ENCODE measurements around a stretch of chr1.

DNA sequence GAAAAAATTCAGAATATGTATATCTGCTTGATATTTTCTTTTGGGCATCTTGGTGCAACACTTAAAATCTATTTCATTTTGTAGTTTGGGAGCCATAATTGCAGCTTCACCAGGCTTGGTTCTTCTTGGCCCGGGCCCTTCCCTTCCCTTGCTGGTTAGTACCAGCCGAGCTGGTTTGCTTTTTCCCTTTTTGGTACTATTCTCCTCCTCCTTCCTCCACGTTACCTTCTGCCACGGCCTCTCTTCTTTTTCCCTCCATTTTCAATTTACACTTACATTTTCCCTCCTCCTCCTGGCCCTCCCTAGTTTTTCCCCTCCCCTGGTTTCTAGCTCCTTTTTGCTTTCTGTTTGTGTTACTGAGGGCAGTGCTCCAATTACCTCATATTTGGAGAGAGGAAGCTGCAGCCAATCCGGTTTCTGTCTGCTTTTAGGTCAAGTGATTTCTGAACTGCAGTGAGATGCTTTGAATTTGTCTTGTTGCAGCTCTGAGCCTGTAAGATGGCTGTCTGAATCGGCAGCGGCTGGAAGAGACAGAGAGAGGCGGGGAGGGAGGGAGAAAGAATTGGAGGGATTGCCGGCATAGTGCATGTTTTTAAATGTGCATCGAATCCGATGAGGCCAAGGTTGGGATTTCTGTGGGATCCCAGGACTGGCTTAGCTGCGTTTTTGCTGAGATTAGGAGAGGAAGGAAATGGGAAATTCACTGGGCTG is 63.7 kb downstream of the MACF1 start:
- RAMPAGE, long total RNA = no peak
- RRBS, 2 experiments = no CpG with 5 or more reads among the region's 12 CpGs
CAGE:
- cytosol, long polyA minus RNA = no peak
- cytosol, long polyA plus RNA = no peak
- long polyA plus RNA = no peak
- nucleolus, long total RNA = no peak
- nucleus, long polyA plus RNA = no peak
- nucleus, long total RNA = no peak

DNA sequence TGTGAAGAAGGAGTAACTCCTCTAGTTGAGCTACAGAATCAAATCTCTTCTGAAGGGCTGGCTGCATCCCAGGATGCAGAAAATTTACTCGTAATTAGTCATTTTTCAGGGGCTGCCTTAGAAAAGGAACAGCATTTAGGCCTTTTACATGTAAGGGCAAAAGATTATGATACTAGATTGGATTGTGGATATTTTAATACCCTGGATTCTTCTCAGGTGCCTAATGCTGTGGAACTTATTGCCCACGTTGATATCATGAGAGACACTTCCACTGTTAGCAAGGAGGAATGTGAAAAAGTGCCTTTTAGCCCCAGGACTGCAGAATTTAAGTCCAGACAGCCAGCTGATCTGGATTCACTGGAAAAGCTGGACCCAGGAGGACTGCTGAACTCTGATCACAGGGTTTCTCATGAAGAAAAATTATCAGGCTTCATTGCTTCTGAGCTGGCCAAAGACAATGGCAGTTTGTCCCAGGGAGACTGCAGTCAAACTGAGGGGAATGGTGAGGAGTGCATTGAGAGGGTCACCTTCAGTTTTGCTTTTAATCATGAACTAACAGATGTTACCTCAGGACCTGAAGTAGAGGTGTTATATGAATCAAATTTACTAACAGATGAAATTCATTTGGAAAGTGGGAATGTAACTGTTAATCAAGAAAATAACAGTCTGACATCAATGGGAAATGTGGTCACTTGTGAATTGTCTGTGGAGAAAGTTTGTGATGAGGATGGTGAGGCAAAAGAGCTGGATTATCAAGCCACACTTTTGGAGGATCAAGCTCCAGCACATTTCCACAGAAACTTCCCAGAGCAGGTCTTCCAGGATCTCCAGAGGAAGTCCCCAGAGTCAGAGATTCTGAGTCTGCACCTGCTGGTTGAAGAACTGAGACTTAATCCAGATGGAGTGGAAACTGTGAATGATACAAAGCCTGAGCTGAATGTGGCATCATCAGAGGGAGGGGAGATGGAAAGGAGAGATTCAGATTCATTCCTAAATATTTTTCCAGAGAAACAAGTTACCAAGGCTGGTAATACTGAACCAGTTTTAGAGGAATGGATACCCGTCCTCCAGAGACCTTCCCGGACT is 79.4 kb upstream of the BMP8A start:
- RAMPAGE, long total RNA = no peak
- RRBS, 2 experiments = no CpG with 5 or more reads among the region's 4 CpGs
CAGE:
- cytosol, long polyA minus RNA = no peak
- cytosol, long polyA plus RNA = no peak
- long polyA plus RNA = no peak
- nucleolus, long total RNA = no peak
- nucleus, long polyA plus RNA = no peak
- nucleus, long total RNA = no peak

GRCh38 chr1:39432226-39432855 is 59.1 kb upstream of the BMP8A start:
- RAMPAGE, long total RNA = no peak
- RRBS, 2 experiments = no CpG with 5 or more reads among the region's 5 CpGs
CAGE:
- cytosol, long polyA minus RNA = no peak
- cytosol, long polyA plus RNA = no peak
- long polyA plus RNA = no peak
- nucleolus, long total RNA = no peak
- nucleus, long polyA plus RNA = no peak
- nucleus, long total RNA = no peak

DNA sequence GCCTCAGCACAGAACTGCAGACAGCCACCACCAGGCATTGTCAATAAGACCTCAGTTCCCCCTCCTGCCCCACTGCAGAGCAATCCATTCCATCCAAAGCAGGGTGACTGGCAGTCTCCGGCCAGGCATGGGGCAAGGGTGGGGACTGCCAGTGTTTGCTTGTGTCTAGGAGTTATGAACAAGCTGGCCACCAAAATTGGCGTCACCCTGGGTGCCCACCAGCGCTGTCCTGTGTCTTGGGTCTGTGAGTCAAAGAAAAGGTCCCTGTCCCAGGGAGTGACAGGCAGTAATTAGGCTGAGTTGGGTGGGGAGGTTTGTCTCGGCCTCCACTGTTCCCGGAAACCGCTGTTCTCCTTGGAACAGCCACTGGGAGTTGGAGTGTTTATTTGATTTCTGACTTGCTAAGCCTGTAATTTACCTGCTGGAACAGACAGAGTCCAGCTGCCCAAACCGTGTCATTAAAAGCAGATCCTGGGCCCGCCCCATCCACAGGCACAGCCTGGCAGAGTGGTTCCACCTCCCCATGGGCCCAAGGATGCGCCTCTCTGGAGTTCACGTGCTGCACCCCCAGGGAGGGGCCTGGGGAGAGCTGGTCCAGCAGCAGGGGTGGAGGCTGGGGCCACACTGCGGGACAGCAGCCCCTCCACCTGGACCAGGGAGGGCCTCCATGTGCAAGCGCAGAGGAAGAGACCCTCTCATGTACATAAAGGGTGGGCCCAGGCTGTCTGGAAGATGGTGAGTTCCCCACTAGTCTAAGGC is 35.7 kb downstream of the BMP8A start:
- RAMPAGE, long total RNA = no peak
- RRBS, 2 experiments = no CpG with 5 or more reads among the region's 12 CpGs
CAGE:
- cytosol, long polyA minus RNA = no peak
- cytosol, long polyA plus RNA = no peak
- long polyA plus RNA = no peak
- nucleolus, long total RNA = no peak
- nucleus, long polyA plus RNA = no peak
- nucleus, long total RNA = no peak

DNA sequence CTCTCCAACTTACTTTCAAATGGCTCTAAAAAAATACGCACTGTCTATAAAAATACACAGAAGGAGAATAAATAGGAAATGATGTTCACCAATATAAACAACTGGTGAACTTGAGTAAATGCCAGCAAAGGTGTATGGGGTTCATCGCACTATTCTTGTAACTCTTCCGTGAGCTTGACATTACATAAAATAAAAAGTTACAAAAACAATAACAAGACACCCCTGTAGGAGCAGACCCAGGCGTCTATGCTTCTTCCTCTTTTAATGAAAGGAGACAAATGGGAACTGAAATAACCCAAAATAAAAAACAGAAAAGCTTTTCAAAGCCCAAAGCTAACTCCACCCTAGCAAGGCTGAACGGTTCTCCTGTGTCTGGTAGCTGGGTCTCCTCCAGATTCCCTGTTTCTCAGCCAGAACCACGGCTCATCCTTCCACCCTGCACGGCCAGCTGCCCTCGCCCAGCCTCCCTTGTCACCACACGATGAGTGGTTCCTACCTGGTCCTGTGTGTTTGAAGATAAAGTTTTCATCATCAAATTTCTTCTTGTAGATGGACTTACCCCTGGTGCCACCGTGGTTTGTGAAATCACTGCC is 35.3 kb downstream of the PABPC4 start:
- RAMPAGE, long total RNA = no peak
- RRBS, 2 experiments = no CpG with 5 or more reads among the region's 10 CpGs
CAGE:
- cytosol, long polyA minus RNA = no peak
- cytosol, long polyA plus RNA = no peak
- long polyA plus RNA = no peak
- nucleolus, long total RNA = no peak
- nucleus, long polyA plus RNA = no peak
- nucleus, long total RNA = no peak

DNA sequence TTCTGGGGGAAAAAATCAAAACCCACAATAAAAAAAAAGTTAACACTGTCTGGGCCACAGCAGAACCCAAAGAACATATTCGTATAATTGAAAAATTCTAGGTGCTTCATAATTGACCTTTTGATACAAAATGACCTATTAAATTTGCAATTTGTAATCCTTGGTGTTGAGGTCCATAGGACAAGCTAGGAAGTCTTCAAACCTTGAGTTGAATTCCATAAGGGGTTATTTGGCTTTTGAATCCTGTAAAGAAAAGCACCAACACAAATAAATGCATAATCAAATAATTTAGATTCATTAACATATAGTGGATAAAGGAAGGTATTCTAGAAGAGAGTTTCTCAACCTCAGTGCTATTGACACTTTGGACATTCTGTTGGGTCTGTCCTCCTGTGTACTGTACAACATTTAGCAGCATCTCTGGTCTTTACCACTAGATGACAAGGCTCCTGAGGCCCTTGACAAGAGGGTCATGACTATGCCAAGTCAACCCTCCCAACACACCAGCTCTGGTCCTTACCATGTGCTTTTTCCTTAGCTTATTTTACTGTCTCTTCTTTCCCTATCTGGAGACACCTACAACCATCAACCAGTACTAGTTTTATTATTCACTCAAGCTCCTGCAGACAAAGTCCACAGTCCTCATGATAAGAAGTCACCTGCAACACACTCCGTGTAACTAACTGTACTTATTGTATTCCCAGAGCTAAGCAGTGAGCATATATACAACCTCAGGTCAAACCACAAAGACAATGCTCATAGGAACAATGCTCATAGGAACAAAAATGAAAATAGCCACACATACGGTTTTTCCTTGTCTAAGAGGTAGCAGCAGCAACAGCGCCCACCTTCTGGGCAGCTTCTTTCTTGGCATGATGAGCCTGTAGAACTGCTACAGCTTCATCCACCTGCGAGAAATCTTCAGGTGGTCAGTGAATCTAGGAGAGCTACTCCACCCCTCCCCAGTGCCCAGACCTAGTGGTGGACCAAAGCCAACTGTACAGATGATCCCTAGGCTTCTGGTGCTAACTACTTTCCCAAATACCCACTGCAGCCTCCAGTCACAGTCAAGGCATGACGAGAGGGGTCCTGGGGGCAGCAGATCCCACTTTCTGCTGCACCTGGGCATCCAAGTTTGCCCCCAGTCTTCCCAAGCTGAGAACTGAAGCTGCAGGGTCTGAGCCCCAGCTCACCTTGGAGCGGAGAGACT is 15.3 kb downstream of the PABPC4 start:
- RAMPAGE, long total RNA = no peak
- RRBS, 2 experiments = no CpG with 5 or more reads among the region's 7 CpGs
CAGE:
- cytosol, long polyA minus RNA = no peak
- cytosol, long polyA plus RNA = no peak
- long polyA plus RNA = no peak
- nucleolus, long total RNA = start-site peak on the minus strand centred at position 102 of the sequence, 35 bp wide, 35 reads; start-site peak on the minus strand centred at position 283 of the sequence, 48 bp wide, 32 reads
- nucleus, long polyA plus RNA = no peak
- nucleus, long total RNA = no peak

GRCh38 chr1:39572132-39573079 is 4.2 kb downstream of the PABPC4 start:
- RAMPAGE, long total RNA = no peak
- RRBS, 2 experiments = no CpG with 5 or more reads among the region's 8 CpGs
CAGE:
- cytosol, long polyA minus RNA = no peak
- cytosol, long polyA plus RNA = no peak
- long polyA plus RNA = no peak
- nucleolus, long total RNA = no peak
- nucleus, long polyA plus RNA = no peak
- nucleus, long total RNA = no peak

GRCh38 chr1:39575349-39576173 is 1.0 kb downstream of the PABPC4 start:
- RAMPAGE, long total RNA = no peak
- RRBS, 2 experiments = under 1 to 1% methylated on average over 19 of the region's 66 CpGs
CAGE:
- cytosol, long polyA minus RNA = no peak
- cytosol, long polyA plus RNA = no peak
- long polyA plus RNA = no peak
- nucleolus, long total RNA = no peak
- nucleus, long polyA plus RNA = no peak
- nucleus, long total RNA = no peak

- RAMPAGE, long total RNA = no peak
- RRBS, 2 experiments = no CpG with 5 or more reads among the region's 17 CpGs
CAGE:
- cytosol, long polyA minus RNA = no peak
- cytosol, long polyA plus RNA = no peak
- long polyA plus RNA = no peak
- nucleolus, long total RNA = no peak
- nucleus, long polyA plus RNA = no peak
- nucleus, long total RNA = no peak
These were observed 14.1 kb downstream of the HEYL start for GRCh38 chr1:39625063-39625976.

DNA sequence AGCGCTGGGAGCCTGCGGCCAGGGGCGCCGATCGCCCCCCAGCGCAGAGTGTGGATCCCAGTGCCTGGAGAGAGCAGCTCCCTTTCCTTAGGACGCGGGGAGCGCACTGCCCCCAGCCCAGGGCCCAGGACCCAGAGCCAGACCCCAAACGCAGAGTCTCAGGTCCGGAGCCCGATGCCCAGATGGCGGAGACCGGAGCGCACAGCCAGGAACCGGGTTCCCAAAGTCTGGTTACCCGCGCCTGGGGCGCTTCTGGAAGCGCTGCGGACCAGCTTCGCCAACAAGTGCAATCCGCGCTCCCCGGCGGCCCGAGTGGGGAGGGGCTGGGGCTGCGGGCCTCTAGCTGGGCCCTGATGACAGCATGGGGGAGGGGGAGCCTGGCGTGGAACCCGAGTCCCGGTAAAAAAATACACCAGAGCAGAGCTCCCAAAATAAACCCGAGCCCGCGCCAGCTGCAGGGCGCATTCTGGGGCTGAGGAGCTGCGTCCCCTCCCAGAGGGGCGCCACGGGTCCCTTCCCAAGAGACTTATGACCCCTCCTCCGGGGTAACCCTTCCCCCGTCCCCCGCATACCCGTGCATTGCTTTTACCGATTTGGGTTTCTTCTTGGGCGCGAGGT is 483 bp downstream of the NT5C1A start:
- RAMPAGE, long total RNA = no peak
- RRBS, 2 experiments = 4 to 6% methylated on average over 11 to 18 of the region's 45 CpGs
CAGE:
- cytosol, long polyA minus RNA = no peak
- cytosol, long polyA plus RNA = no peak
- long polyA plus RNA = no peak
- nucleolus, long total RNA = no peak
- nucleus, long polyA plus RNA = no peak
- nucleus, long total RNA = no peak

GRCh38 chr1:39733020-39733686 is 5.5 kb upstream of the PPIE start:
- RAMPAGE, long total RNA = no peak
- RRBS, 2 experiments = no CpG with 5 or more reads among the region's 8 CpGs
CAGE:
- cytosol, long polyA minus RNA = no peak
- cytosol, long polyA plus RNA = no peak
- long polyA plus RNA = no peak
- nucleolus, long total RNA = no peak
- nucleus, long polyA plus RNA = no peak
- nucleus, long total RNA = no peak

DNA sequence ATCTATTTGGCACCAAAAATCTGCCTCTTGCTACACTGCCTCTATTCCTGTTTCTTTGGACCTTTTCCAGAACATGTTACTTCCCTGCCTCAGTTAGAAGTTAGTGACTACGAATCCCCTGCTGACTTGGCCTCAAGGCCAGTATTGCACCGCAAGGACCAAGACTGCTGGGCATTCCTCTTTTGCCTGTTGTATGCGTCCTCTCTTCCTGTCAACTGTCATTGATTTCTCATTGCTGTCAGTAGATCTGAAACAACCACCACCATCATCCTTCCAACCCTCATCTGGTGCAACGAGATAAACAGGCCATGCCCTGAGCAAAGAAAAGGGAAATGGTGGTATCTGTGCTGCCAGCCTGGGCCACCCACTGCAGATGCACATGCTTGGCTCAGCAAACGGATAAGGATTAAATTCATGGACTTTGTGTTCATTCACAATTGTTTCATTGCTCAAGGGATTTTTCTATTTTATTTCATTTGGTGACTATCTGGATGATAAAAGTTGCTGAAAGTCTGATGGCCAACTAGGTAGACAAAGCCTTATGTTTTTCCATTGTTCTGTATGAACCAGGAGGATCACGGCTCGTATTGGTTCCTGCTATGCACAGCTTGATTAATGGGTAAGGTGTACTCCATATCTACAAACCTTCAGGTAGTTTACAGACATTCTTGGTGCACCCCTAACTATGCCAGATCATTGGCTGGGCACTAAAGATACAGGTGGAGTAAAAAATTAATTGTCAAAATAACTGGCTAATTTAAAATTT is 13.6 kb downstream of the OXCT2 start:
- RAMPAGE, long total RNA = no peak
- RRBS, 2 experiments = no CpG with 5 or more reads among the region's 7 CpGs
CAGE:
- cytosol, long polyA minus RNA = no peak
- cytosol, long polyA plus RNA = no peak
- long polyA plus RNA = no peak
- nucleolus, long total RNA = no peak
- nucleus, long polyA plus RNA = no peak
- nucleus, long total RNA = no peak

GRCh38 chr1:39816740-39817265 is 28.1 kb upstream of the BMP8B start:
- RAMPAGE, long total RNA = no peak
- RRBS, 2 experiments = no CpG with 5 or more reads among the region's 11 CpGs
CAGE:
- cytosol, long polyA minus RNA = no peak
- cytosol, long polyA plus RNA = no peak
- long polyA plus RNA = no peak
- nucleolus, long total RNA = no peak
- nucleus, long polyA plus RNA = no peak
- nucleus, long total RNA = no peak

- RAMPAGE, long total RNA = no peak
- RRBS, 2 experiments = no CpG with 5 or more reads among the region's 5 CpGs
CAGE:
- cytosol, long polyA minus RNA = no peak
- cytosol, long polyA plus RNA = no peak
- long polyA plus RNA = no peak
- nucleolus, long total RNA = no peak
- nucleus, long polyA plus RNA = no peak
- nucleus, long total RNA = no peak
These were observed 30.8 kb downstream of the TRIT1 start for GRCh38 chr1:39852538-39852893.

DNA sequence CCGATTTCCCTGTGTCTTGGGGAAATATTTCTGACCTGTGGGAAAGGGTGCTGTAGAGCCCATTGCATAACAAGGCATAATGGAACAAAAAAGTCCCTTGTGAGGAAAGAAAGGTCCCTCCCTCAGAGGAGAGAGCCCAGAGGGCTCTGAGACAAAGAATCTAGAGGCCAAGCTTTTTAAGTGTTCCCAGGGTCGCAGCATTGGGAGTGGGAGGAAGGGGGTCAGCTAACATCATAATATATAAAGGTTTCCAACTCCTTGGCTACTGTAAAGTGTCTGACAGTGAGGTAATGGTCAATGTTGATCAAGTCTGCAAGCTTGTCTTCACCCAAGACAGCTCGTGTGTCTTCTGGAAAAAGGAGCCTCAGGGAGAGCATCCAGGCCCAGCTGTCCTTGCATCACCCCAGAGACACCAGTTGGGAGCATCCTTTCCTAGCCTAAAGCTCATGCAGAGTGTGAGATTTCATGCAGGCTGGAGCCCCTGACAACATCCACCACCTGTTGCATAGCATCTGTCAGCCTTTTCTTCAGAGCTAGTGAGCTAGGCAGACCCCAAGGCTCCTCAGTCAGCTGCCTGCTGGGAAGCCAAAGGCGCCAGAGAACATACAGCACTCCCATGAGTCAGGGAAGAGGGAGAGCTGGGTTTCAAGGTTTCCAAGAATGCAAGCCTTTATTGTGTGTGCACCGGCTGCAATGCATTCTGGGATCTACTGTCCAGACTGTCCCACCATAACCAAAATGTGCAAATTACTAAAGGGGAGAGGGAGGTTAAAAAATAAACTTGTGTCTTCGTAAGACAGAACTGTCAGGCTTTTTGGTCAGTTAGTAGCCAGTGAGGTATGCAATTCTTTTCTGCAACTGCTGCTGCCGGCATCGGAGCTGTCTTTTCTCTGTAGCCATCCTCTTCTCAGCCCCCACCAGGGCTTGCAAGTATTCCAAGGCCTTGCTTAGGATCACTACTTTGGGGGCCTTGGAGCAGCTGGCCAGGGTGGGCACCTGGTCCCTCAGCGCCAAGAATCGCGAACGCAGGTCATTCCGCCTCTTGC is 4.8 kb downstream of the MYCL start:
- RAMPAGE, long total RNA = no peak
- RRBS, 2 experiments = no CpG with 5 or more reads among the region's 13 CpGs
CAGE:
- cytosol, long polyA minus RNA = no peak
- cytosol, long polyA plus RNA = no peak
- long polyA plus RNA = no peak
- nucleolus, long total RNA = no peak
- nucleus, long polyA plus RNA = no peak
- nucleus, long total RNA = no peak

DNA sequence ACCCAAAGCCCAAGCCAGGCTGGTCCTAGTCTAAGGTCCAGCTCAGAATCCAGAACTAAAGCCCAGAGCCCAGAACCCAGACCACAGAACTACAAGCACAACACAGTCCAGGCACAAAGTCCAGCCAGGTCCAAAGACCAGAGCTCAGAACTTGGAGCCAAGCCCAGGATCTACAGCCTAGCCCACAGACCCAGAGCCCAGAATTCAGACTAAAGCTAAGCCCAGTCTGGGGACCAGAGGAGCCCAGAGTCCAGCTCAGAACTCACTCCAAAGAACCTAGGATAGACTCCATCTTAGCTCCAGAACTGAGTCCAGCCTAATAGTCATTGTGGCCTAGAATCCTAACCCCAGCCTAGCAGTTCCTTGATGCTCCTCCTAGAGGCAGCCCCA is 17.8 kb upstream of the MFSD2A start:
- RAMPAGE, long total RNA = no peak
CAGE:
- cytosol, long polyA minus RNA = no peak
- cytosol, long polyA plus RNA = no peak
- long polyA plus RNA = no peak
- nucleolus, long total RNA = no peak
- nucleus, long polyA plus RNA = no peak
- nucleus, long total RNA = no peak

DNA sequence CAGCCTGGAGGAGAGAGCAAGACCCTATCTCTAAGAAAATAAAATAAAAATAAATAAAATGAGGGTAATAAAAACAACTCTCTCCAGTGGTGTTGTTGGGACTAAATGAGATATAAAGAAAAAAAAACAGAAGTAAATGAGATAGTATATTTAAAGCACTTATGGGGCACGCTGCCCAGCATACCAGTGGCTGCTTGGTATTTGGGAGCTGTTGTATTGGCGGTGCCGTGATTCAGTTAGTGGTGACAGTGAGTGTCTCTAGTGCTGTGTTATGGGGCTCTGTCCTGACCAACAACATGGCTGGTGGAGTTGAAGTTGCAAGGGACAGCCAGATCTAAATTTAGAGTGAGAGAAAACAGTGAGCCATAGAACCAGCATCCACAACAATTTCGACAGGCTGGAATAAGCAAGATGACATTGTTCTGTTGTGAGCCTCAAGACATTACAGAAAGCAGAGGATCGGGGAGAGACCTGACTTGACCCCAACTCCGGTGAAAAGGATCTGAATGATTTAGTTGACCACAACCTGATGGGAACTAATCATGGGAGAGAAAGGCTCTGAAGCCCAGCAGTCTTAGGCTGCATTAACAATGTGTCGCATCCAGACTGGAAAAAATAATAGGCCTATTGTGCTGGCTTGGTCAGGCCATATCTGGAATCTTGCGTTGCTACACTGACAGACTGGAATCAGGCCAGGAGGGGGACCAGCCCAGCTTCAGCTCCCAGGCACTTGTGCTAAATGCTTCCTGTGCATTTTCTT is 2.4 kb upstream of the MFSD2A start:
- RAMPAGE, long total RNA = no peak
- RRBS, 2 experiments = no CpG with 5 or more reads among the region's 8 CpGs
CAGE:
- cytosol, long polyA minus RNA = no peak
- cytosol, long polyA plus RNA = no peak
- long polyA plus RNA = no peak
- nucleolus, long total RNA = no peak
- nucleus, long polyA plus RNA = no peak
- nucleus, long total RNA = no peak

DNA sequence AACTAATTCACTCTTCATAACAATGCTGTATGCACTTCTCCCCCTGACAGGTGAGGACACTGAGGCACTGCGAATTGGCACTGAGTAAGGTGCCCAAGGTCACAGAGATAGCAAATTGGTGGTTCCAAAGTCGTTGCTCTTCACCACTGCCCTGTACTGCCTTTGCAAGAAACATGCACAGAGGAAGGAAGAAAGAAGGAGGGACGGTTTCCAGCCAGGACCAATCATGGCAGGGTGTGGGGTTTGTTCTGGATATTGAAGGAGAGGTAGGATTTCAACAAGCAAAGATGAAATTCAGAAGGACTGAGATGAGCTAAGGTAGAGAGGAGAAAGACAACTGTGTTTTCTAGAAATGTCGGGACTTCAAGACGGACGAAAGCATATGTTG is 471 bp upstream of the PPT1 start:
- RAMPAGE, long total RNA = no peak
- RRBS, 2 experiments = no CpG with 5 or more reads among the region's 6 CpGs
CAGE:
- cytosol, long polyA minus RNA = no peak
- cytosol, long polyA plus RNA = no peak
- long polyA plus RNA = no peak
- nucleolus, long total RNA = no peak
- nucleus, long polyA plus RNA = no peak
- nucleus, long total RNA = no peak

- RAMPAGE, long total RNA = no peak
- RRBS, 2 experiments = no CpG with 5 or more reads among the region's 4 CpGs
CAGE:
- cytosol, long polyA minus RNA = start-site peak on the plus strand at chr1:40238153-40238160, 45 reads; start-site peak on the plus strand at chr1:40238445-40238461, 37 reads
- cytosol, long polyA plus RNA = no peak
- long polyA plus RNA = no peak
- nucleolus, long total RNA = no peak
- nucleus, long polyA plus RNA = no peak
- nucleus, long total RNA = no peak
These were observed 9.6 kb upstream of the TMCO2 start for GRCh38 chr1:40237913-40238687.

Measured in GM12878 (cell line).